H4 (cell line): ENCODE data around the genes NUAK2 and CDK18.

- RAMPAGE, long total RNA = no peak
Measured at GRCh38 chr1:205294032-205295245, 27.1 kb downstream of the NUAK2 start.

- RAMPAGE, long total RNA = start-site peak on the minus strand at chr1:205321755-205321782, 6 reads
Measured at GRCh38 chr1:205321128-205322410, at the start of gene NUAK2. Gene NUAK2 (minus strand): TSS chr1:205321745.

DNA sequence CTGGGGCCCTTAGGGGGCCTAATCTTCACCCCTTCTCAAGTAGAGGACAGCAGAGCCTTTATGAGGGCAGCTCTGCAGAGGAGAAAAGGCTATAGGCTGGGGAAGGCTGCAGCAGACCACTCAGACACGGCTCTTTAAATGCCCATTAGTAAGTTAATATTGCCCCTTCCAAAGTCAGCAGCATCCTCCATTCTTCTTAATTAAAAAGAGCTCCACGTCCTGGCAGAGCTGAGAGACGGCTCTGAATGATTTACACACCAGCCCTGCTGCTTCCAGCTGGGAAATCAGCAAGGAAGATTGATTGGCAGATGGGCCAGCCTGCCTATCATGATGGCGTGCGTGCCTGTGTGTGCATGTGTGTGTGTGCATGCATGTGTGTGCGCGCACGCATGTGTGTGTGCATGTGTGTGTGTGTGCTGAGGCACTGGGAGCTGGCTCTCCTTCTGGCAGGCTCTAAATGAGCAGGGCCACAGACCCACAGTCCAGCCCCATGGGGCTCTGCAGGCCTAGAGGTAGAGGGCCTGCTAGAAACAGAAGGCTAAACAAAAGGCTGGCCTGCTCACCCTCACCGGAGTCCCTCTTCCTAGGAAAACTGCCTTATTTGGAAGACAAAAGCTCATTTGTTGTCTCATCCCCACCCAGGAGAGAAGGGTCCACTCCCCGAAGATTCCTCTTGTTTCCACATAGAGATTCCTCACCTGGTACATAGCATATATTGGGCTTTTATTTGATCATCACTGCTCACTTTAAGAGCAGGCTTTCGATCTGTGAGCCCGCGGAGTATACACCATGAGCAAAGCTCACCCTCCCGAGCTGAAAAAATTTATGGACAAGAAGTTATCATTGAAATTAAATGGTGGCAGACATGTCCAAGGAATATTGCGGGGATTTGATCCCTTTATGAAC, 6.0 kb downstream of the KLHDC8A start:
- RAMPAGE, long total RNA = no peak

DNA sequence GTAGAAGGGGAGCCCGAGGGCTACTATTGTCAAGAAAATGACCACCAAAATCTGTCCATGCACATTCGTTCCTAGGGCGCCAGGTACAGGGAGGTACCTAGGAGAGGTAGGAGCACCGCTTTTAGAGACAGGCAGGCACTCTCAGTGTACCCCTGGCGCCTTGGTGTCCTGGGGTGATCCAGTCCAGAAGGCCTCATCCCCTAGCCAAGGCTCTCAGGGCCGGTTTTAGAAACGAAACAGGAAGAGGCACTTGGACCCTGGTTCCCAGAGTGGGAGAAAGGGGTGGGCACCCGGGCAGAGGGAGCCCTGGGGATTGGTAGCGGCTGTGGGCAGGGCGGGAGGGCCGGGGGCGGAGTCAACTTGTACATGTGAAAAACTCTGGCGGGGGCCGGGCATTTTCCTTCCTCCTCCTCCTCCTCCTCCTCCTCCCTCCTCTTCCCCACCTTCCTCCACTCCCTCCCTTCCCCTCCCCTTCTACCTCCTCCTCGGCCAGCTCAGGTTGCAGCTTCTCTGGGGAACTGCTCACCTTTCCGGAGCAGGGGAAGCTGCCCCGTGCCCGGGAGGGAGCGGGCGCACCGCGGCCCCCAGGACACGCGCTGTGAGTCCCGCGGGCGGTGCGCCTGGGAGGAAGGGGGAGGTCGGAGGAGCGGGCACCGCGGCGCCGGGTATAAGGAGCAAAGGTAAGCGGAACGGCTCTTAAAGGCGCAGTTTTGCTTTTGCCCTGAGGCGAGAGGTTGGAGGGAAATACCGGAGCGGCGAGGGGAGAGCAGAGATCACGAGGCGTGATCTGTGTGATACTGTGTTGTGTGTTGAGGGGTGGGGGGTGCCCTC, at the start of gene CDK18:
CDK18 (plus strand) TSS at position 471 of the 831 bp plus-strand sequence.
- RAMPAGE, long total RNA = no peak

GRCh38 chr1:205664357-205665167, 15.7 kb downstream of the SLC45A3 start:
- RAMPAGE, long total RNA = no peak

GRCh38 chr1:205676418-205676961, 3.8 kb downstream of the SLC45A3 start:
- RAMPAGE, long total RNA = no peak

DNA sequence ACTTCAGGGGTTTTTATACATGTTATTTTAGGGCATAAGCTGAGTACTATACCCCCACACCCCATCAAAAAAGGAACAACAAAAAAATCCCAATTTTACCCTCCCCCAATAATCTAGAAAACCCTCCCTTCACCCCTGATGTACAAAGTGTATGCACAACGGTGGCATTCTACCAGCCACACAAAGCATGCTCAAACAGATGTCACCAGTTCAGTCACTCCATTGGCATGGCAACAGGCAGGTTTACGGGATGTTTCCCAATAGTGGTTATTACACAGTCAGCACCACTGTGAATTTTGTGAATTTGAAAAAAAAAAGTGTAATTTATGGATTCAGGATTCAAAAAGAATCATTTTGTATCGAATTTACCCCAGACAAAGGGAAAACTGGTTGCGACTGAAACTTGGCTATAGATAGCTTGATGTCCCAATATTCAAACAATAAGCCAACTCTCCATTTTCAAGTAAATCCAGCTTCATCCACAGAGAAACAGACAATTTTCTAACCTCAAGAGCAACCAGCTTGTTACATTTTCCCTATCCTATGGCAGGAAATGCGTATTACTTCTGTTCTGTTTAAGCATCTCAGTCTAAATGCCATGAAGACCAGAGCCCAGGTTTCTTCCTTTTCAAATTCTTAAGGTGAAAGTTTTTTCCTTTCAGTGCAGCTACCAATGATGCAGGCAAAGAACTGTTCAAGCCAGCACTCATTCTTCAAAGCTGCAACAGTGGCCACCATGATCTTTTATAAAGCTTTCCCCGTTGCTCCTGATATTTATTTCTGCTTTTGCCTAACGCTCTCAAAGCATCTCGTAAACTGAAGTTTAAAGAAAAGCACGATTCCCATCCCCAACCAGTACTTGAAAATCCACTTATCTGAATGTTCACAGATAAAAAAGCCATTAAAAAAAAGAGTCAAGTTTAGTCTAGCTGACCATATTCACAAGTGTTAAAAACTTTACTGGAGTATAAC, 34.2 kb upstream of the SLC45A3 start:
- RAMPAGE, long total RNA = start-site peak on the minus strand centred at position 290 of the sequence, 63 bp wide, 8 reads

- RAMPAGE, long total RNA = no peak
Measured at GRCh38 chr1:205857770-205858488, 8.0 kb upstream of the PM20D1 start.

DNA sequence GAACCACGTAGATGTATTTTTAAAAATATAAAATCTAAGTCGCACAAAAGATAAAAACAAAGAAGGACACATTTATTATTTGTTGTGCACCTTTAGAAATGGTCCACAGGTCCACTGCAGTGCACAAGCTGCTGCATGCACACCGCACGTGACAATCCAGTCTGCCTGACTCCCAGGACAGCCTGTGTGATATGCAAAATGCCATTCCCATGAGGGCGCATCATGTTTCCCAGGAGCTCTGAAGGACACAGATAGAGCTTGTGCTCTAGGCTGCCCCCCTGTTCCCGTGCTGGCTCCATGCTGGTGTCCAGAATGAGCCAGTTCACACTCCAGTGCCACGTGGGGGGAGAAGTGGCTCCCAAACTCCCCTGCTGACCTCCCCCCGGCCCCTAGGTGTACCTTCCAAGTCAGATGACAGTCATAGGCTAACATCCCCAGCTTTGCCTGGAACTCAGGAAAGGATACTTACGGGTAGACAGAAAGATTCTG, 26.5 kb downstream of the RAB7B start:
- RAMPAGE, long total RNA = no peak

- RAMPAGE, long total RNA = no peak
Measured at GRCh38 chr1:206001333-206001756, 1.9 kb downstream of the RAB7B start.

- RAMPAGE, long total RNA = no peak
Measured at GRCh38 chr1:206041518-206042142, 11.3 kb upstream of the RHEX start.

DNA sequence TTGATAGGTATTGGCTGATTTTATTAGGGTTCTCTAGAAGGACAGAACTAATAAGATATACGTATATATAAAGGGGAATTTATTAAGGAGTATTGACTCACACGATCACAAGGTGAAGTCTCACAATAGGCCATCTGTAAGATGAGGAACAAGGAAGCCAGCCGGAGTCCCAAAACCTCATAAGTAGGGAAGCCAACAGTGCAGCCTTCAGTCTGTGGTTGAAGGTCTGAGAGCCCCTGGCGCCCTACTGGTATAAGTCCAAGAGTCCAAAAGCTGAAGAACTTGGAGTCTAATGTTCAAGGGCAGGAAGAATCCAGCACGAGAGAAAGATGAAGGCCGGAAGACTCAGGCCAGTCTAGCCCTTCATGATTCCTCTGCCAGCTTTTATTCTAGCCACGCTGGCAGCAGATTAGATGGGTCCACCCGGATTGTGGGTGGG, 18.0 kb downstream of the RHEX start:
- RAMPAGE, long total RNA = no peak

DNA sequence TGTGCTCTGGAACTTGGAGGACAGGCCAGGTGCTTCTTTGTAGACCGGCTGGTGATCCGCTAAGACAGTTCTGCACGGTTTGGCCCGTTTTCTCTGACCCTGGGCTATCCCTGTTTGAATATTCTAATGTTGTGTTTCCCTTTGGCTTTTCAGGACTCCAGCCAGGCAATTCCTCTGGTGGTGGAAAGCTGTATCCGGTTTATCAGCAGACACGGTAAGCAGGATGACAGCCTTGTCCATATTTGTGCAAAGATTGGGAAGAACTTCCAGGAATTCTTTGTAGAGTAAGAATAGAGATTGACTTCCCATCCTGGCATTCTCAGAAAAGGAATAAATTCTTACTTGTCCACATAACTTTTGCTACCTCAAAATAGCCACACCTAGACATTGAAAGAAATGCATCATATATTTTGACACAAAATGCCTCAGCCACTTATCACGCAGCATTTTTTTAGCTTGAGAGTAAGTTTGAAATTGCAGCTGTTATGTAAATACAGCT, 40.2 kb upstream of the IKBKE start:
- RAMPAGE, long total RNA = no peak

- RAMPAGE, long total RNA = no peak
Measured at GRCh38 chr1:206455294-206456432, 14.6 kb upstream of the IKBKE start.

- RAMPAGE, long total RNA = no peak
Measured at GRCh38 chr1:206471554-206471915, 1.3 kb downstream of the IKBKE start.

GRCh38 chr1:206487015-206487309, 16.7 kb downstream of the IKBKE start:
- RAMPAGE, long total RNA = no peak

DNA sequence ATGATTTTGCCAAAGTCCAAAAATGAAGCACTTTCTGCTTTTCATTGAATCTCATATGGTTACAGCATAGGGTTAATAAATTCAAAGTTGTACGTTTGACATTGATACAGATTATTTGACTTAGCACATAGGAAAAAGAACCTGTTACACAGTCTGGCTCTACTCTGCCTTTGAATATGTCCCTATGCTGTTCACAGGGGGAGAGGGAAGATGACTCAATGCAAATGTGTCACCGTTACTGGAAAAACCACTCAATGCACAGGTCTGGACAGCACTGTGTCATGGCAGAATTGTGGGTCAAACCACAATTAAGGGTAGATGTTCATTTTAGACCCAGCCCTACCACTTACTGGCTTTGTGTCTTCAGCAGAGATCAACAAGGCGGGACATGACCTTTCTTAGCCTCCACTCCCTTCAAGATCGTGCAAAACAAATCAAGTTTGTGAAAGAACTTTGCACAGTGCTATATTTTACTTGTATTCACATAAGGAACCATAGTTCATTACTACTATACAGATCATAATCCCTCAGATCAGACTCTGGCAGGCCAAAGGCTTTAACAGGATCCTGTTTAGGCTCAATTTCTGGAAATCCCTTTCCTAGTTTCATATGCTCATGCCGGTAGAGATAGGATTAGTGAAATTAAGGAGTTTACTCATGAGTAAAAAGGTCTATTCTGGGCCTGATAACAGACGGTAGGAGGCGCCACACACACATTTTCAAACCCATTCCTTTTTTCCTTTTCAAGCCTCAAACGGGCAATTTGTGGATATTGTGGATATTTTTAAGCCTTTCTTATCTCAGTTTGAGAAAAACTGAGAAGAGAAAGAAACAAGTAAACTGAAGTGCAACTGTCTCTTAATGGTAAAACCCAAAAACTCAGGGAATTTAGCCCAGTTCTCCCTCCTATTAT, 22.0 kb downstream of the EIF2D start:
- RAMPAGE, long total RNA = no peak

DNA sequence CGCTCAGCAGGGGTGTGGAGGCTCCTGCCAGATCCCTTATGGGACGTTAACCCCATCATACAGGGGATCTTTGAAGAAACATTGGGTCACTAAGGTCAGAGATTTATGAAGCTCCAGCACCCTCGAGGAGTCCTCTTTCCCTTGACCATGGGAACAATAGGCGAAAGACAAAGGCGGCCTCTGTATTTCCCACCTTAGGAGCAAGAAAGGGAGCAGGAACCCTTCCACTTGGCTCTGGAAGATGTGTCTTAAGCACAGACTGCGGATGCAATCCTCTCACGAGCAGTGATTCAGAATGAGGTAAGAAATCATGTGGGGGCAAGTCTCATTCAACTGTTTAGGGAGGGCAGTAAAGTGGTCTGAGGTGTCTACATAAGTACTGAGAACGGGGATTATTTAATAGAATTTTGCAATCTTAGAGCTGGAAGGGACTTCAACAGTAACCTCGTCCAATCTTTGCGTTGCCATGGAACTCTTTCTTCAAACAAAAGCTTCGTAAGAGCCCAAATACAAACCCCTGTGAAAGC, 1.7 kb upstream of the DYRK3 start:
- RAMPAGE, long total RNA = no peak

- RAMPAGE, long total RNA = no peak
Measured at GRCh38 chr1:206654626-206655495, 19.5 kb downstream of the DYRK3 start.

GRCh38 chr1:206658210-206658874, 23.0 kb downstream of the DYRK3 start:
- RAMPAGE, long total RNA = no peak